ENCODE results near the gene SUGT1.

DNA sequence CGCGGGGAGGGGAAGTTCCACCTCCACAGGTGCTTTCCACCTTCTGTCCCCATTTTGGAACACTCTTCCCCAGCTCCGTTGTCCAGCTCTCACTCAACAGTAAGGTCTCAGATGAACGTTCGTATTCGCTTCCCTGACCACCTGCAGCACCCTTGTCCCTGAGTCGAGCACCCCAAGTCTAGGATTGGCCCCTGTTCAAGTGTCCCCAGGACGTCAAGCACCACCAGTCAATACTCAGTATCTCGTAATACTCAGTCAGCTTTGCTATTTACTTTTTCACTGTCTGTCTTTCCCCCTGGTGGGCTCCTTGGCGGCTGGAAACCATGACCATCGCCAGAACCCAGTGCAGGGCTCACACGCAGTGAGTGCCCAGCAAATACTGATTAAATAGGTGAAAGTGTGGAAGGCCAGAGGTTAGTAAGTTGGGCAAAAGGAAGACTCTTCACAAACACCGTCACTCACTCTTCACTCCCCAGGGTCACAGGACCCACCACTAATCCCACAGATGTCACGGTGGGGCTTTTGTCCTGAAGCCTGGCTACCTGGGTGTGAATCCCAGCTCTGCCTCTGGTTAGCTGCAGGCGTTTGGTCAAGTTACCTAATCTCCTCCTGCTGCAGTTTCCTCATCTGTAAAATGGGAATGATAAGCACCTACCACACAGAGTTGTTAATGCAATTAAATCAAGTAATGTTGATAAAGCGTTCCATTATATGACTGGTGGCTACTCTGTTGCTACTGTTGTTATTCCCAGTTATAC is 65.7 kb downstream of the ATP7B start:
- PRO-cap, result no peak

- PRO-cap, result no peak
Observed at GRCh38 chr13:51955030-51955603, 56.1 kb downstream of the ATP7B start.

GRCh38 chr13:51962036-51962453 is 49.2 kb downstream of the ATP7B start:
- PRO-cap, result no peak

DNA sequence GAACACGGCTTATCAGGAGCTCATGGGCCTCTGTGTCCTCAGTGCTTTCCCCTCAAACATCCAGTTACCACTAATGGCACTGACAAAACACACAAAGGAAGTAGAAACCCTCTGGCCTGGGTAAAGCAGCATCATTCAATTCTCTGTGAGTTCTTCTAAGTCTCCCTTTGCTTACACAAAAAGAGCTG is 43.7 kb downstream of the ATP7B start:
- PRO-cap, result no peak

DNA sequence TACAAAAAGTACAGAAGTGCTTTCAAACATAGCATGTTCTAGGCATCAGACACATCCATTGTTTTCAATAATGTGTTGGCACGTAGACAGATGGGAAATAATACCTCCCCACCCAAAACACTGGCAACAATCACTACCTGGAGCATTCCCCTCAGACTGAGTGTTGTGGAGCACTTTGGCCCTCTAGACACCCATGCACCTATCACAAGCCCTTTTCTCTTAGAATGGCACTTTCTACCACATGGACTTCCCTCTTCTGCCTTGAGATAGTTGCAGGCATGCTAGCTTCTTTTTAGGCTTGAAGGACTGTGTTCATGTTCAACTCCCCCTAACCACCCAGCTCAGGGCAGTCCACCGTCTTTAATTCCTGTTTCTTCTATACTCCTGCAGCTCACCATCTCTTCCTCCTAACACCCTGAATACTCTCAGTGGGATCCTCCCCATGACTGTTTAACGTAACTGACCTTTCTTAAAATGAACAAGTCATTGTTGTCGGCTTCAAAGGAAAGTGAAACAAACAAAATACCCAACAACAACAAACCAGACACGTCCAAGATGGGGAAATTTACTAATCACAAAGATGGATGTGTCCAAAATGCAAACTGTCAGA is 43.3 kb downstream of the ATP7B start:
- PRO-cap, result no peak

- PRO-cap, result no peak
Observed at GRCh38 chr13:51998579-51998942, 12.7 kb downstream of the ATP7B start.

DNA sequence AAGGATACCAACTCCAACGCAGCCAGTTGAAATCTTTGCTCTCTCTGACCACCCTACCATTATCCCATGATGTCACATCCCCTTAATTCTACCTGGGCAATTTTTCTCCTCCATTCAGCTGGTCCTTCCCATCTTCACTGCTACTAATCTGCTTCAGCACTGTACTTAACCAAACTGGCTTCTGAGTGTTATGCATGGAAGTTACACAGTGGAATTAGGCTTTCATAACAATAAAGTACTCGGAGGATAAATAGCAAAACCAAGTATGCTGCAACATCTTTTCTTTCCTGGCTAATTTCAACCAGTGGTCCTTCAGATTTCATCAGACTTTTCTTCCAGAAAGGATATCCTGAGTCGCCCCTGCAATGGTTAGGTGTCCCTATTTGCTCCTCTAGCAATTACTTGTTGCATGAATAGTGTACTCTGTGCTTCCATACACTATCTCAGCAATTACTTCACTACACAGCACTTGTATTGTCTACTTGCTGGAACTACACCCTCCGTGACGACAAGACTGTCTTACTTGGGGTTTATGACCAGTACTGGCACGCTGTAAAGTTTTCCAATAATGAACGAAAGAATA is 34.0 kb upstream of the NEK3 start:
- PRO-cap, result no peak

DNA sequence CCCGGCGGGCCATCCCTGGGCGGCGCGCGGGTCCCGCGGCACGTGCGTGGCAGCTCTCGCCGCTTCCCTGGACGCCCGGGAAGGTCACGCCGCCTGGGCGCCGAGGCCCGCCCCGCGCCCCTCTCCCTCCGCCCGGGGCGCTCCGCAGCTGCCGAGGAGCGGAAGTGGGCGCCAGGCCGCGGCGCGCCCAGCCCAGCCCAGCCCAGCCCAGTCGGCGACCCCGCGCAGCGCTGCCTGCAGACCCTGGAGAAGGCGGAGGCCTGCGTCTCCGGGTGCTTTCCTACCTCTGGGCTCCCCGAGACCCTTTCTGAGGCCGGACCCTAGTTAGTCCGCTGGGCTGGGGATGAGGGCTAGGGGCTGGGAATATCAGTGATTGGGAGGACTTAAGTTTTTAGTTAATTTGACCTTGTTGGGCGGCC is 42.0 kb upstream of the HNRNPA1L2 start:
- PRO-cap, result no peak

DNA sequence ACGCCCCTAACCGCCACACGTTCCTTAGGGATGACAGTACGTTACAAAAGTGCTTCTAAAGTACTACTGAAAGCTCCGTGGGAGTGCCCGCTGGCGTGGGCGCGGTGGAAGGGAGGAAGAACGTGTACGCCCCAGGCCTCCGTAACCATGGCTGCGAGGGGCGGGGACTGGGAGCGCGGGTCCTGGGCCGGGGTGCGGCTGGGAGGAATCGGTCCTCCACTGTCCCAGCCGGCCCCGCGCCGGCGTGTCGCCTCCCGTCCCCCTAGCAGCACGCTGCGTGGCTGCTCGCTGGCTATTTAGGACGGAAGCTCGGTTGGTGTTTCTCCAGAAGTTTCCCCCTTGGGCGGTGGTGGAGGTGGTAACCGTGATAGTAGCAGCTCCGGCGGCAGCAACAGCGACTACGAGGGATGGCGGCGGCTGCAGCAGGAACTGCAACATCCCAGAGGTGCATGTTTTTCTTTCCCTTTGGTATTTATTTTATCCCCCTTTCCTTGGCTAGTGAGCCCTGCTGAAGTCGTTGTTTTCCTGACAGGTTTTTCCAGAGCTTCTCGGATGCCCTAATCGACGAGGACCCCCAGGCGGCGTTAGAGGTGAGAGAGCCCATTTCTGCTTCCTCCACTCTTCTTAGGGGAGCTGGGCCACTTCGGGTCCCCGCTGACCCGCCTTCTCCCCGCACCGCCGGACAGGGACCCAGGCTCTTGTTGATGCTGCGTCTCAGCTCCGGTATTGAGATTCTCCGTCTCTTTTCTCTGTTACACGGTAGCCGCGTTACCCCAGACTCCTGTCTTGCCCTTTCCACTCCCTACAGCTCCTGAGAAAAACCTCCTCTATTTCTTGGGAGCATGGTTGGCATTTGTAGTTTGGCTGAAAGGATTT is at the start of gene SUGT1:
Gene SUGT1 (plus strand): TSS at position 323 of the 876 bp plus-strand sequence.
- PRO-cap, result bidirectional peak, plus-strand start at position 394 of the sequence, minus-strand start at position 169 of the sequence

DNA sequence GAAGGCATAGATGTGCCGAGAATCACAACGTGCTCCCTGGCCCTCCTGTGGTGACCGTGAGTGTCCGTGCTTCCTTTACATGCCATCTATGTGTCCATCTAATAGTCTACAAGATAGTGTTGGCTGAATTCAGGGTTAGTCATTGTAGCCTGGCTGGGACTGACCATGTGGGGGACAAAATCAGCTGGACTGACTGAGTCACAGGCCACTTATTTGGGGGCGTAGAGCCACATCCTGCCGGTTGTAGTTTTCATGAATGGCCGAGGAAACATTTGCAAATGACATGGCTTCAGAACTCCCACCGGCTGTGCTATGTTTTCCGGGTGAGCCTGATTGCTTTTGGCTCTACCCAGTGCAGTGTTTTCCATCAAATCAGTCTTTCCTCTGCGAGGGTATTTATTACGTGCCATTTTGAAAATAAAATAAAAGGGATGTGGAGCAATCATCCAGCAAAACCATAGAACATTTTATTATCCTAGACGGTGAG is 36.9 kb upstream of the OLFM4 start:
- PRO-cap, result unidirectional peak, minus-strand start at position 251 of the sequence

- PRO-cap, result no peak
Observed at GRCh38 chr13:53041654-53042395, 13.2 kb downstream of the OLFM4 start.

- PRO-cap, result no peak
Observed at GRCh38 chr13:54036827-54037159, 1008.2 kb downstream of the OLFM4 start.

DNA sequence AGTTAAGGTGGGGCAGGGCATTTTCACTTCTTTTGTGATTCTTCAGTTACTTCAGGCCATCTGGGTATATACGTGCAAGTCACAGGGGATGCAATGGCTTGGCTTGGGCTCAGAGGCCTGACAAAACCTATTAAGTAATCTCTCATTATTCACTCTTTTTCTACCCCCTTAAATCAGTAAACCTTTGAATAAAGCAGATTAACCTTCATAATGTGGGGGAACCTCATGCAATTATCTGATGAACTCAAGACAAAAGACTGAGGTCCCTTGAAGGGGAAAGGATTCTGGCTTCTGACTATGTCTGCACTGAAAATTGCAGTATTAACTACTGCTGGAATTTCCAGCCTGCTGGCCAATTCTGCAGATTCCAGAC is 1480.1 kb upstream of the PRR20A start:
- PRO-cap, result no peak

DNA sequence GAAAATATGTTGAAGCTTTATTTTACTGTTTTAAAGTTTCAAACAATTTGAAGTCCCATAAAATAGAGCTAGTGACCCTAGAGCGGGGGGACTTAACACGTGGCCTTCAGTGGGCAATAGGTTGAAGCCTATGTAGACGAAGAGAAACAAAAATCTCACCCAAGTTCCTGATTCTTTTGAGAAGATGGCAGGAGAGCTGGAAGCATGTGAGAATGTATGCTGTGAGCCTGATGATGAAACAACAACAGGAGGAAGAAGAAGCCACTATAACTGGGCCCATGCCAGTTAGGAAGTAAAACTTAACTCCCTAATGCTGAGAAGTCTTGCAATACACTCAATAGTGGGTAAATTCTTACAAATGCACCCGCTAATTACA is 9.0 kb downstream of the PCDH17 start:
- PRO-cap, result no peak

GRCh38 chr13:60012932-60013389 is 150.8 kb downstream of the DIAPH3 start:
- PRO-cap, result no peak

DNA sequence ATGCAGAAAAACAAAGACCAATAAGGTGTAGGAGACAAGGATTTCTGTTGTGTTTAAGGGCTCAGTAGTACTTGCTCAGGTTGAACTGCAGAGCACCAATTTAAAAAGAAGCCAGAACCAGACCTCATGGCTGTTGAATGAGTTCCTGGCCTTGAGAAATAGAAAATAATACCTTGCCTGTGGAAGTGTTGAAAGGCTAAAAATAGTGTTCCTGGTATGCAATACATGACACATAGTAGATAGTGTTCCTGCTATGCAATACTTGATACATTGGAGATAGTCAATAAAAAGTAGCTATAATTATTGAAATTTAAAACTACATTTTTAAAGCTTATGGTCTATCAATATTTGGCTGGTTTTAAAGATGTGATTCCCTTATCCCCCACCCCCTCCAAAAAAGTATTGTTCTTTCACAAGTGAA is 595.7 kb downstream of the PCDH9 start:
- PRO-cap, result no peak

GRCh38 chr13:66993983-66994680 is 236.0 kb downstream of the PCDH9 start:
- PRO-cap, result no peak

GRCh38 chr13:67120952-67121447 is 109.1 kb downstream of the PCDH9 start:
- PRO-cap, result no peak

- PRO-cap, result no peak
Observed at GRCh38 chr13:67230779-67231580, 844 bp upstream of the PCDH9 start.

GRCh38 chr13:71765106-71765589 is 101.9 kb downstream of the DACH1 start:
- PRO-cap, result no peak

All from ileum (tissue), 1 donor.